ENCODE results near the gene RNF185.

- PRO-cap: no peak
These were observed 7.2 kb upstream of the MORC2 start for GRCh38 chr22:30975392-30976511.

- PRO-cap: no peak
These were observed 8.5 kb upstream of the MORC2 start for GRCh38 chr22:30976703-30977891.

- PRO-cap: no peak
These were observed 2.5 kb downstream of the SELENOM start for GRCh38 chr22:31104675-31105372.

- PRO-cap: no peak
These were observed 1.8 kb downstream of the SELENOM start for GRCh38 chr22:31105373-31106255.

- PRO-cap: no peak
These were observed 2.5 kb downstream of the INPP5J start for GRCh38 chr22:31124981-31126047.

- PRO-cap: no peak
These were observed 8.6 kb downstream of the PLA2G3 start for GRCh38 chr22:31131627-31132150.

- PRO-cap: bidirectional peak, plus-strand start at chr22:31160190, minus-strand start at chr22:31160094
These were observed at the start of gene RNF185 for GRCh38 chr22:31159860-31160749. RNF185 (plus strand) TSS chr22:31160182.

DNA sequence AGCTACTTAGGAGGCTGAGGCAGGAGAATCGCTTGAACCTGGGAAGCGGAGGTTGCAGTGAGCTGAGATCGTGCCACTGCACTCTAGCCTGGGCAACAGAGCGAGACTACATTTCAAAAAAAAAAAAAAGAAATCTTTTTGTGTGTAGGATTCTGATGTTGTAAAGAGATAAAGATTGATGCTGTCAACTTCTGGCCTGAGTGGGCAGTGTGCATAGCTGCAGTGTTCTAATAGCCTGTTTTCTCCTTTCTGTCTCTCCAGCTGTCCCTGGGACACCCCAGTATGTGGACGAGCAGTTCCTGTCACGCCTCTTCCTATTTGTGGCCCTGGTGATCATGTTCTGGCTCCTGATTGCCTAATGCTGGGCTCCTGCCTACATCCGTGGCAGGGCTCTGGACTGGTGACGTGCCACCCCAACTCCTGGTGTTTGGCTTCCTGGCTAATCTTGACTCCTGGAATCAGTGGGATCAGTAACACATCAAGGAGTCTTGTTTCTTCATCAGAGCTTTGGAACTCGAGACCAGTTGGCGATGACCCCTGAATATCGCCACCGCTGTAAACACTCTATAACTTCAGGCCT lies 7.8 kb upstream of the LIMK2 start:
- PRO-cap: no peak

DNA sequence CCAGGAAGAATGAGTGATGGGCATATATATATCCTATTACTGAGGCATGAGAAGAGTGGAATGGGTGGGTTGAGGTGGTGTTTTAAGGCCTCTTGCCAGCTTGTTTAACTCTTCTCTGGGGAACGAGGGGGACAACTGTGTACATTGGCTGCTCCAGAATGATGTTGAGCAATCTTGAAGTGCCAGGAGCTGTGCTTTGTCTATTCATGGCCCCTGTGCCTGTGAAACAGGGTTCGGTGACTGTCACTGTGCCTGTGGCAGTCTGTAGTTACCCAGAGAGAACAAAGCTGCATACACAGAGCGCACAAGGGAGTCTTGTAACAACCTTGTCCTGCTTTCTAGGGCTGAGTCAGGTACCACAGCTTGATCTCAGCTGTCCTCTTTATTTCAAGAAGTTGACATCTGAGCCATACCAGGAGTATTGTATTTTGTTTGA lies 11.7 kb downstream of the LIMK2 start:
- PRO-cap: no peak

DNA sequence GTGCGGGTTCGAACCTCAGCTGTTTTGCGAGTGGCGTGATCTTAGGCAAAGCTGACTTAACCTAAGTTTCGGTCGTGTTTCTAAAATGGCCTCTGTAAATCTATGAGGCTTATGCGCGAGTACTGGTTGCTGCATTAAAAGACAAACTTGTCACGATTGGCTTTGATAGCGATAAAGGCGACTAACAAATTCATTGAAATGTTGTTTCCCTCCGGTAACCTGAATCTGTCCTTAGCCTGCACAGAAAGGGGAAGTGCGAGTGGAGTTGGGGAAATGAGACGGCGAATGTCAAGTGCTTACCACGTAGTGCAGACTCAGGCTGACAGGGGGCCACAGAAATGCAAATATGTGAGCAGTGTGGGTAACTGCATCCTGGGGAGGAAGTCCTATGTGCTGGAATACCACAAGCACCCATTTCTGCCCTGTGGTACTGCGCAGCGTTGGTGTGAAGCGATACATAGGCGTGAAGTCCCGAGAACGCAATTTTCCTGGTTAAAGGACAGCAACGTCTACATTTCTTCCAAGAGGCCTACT lies 779 bp upstream of the EIF4ENIF1 start:
- PRO-cap: bidirectional peak, plus-strand start at position 415 of the sequence, minus-strand start at position 287 of the sequence

DNA sequence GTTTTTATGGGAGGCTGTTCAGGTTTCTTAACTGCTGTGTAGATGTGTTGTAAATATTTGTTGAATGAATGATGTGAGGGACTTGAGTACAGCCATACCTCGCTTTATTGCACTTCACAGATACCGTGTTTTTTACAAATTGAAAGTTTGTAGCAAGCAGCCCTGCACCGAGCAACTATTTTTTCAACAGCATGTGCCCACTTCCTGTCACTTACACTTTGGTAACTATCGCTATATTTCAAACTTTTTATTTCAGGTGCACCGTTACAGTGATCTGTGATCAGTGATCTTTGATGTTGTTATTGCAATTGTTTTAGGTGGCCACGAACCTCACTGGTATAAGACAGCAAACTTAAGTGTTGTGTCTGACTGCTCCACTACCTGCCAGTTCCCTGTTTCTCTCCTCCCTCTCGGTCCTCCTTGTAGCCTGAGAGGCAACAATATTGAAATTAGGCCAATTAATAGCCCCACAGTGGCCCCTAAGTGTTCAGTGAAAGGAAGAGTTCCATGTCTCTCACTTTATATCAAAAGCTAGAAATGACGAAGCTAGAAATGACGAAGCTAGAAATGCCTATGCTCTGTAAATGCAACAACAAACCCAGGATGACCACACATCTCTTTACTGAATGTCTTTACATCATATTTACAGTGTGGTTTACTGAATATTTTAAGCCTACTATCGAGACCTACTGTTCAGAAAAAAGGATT lies 946 bp downstream of the SFI1 start:
- PRO-cap: unidirectional peak, plus-strand start at position 355 of the sequence

GRCh38 chr22:31630690-31631470 lies 31.1 kb downstream of the PISD start:
- PRO-cap: bidirectional peak, plus-strand start at chr22:31630972, minus-strand start at chr22:31630834

GRCh38 chr22:31681806-31682259 lies 19.8 kb upstream of the PISD start:
- PRO-cap: no peak

GRCh38 chr22:31857197-31857687 lies 87.1 kb upstream of the YWHAH start:
- PRO-cap: no peak

- PRO-cap: no peak
These were observed 1.3 kb downstream of the YWHAH start for GRCh38 chr22:31945726-31946012.

GRCh38 chr22:32201597-32201796 lies 3.4 kb downstream of the RFPL2 start:
- PRO-cap: no peak

GRCh38 chr22:32478862-32479335 lies 4.3 kb downstream of the FBXO7 start:
- PRO-cap: no peak

DNA sequence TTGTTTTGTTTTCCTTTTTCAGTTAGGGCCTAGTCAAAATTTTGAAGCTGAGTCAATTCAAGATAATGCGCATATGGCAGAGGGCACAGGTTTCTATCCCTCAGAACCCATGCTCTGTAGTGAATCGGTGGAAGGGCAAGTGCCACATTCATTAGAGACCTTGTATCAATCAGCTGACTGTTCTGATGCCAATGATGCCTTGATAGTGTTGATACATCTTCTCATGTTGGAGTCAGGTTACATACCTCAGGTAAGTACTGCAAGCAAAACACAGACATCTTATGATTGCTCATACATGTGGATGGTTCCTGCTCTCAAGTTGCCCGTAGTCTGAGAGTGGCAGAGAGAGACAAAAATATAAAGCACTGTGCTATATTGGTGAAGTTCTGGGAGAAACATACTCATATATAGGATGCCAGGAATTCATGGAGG lies 9.3 kb downstream of the FBXO7 start:
- PRO-cap: no peak

- PRO-cap: no peak
These were observed 20.3 kb downstream of the FBXO7 start for GRCh38 chr22:32494639-32495525.

DNA sequence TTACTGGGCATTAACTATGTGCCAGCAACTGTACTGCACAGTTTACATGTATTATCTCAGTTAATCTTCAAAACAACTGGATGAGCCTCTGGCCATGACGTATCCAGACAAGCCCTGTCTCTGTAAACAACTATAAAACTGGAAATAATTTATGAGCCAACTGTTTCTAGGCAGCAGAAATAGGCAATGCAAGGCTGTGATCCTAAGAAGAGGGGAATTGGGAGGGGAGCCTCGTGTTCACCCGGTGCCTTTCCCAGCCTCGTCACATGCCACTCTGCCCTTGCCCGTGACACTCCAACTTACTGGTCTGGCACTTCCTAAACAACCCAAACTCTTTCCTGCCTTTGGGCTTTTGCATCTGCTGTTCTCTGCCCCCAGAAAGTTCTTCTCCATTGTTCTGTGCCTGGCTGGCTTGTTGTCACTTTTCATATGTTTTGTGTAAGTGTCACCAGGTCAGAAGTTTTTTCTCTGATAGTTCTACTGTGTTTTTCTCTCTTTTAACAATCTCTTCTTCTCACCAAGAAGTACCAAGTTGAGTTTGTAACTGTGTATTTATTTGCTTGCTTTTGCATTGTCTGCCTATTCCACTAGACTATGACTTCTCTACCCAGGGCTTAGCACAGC lies 83.0 kb downstream of the FBXO7 start:
- PRO-cap: no peak